Camera-type eye (tissue), 1 donor: Measurements from ENCODE around the gene FAM72A.

DNA sequence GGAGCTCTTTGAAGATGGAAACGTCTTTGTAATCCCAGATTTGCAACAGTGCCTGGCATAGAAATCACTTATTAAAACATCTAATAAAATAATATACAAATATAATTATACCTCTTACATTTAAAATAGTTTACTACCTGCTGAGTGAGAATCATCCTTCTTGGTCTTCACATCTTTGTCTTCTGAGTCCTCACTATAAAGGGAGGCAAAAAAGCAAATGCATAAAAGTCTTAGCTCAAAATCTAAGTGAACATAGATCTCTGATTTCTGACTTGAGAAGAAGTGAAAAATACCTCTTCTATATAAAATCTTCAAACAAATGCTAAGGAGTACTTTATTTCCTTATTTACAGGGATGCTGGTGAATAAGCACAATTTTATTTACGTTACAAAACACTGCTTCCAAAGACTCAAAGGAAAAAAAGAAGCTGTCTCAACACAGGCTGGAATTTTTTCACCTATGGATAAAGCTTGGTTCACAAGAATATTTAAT lies 26.1 kb downstream of the NUCKS1 start:
- RAMPAGE, long total RNA: no peak

DNA sequence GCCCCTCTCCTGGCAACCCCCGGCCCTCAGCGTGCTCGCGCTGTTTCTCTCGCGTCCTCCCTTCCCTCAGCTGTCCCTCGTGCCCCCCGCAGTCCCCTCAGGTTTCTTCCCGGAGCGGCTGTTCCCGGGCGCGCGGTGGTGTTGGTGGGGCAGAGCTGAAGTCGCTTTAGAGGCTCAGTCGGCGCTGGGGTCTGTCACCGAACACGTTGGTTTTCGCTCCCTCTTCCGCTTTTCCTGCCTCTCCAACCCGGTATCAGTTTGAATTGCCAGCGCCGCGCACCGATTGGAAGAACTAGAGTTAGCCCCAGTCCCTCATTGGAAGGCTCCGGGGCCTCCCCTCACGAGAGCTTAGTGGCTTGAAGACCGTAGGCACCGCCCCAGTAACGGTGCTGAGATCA lies at the start of gene FAM72A:
TSS of gene FAM72A (minus strand) at position 205 of the 398 bp plus-strand sequence.
- RAMPAGE, long total RNA: no peak

- RAMPAGE, long total RNA: no peak
These were observed 803 bp downstream of the SRGAP2 start for GRCh38 chr1:206203945-206204743.

DNA sequence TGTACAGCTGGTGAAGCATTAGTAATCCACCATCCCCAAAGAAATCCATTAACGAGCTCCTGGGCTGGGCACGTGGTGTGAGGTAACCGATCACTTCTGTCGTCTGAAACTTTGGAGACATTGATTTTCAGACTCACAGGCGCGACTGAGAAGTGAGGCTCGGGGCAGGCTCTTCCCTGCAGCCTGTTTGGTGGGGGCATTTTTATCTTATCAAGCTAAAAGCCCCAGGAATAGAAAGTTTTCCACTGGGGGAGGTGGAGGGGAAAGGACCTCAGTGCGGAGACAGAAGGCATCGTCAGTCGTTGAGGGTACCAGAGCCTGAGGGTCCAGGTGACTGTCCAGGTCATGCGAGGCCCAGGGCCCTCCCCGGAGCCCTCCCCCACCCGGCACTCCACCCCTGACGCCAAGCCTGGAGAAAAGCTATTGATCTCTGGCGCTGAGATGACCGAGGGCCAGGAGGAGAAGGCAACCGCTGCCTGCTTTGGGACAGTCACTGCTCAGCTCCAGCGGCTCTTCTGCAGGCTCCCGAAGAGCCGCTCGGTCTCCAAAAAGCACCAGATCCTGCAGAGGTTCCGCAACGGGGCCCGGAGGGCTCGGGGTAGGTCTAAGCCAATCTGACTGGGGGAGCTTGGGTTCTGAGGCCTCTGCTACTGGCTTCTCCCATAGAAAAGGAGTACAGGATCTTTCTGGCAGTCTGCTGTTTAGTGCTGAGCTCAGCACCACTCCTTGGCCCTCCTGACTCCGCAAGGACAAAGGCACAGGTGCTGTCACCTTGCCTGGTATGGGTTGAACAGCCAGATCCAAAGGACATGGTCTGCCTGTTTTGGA lies 10.8 kb downstream of the RASSF5 start:
- RAMPAGE, long total RNA: no peak

- RAMPAGE, long total RNA: no peak
These were observed 41.1 kb downstream of the EIF2D start for GRCh38 chr1:206571121-206571611.

- RAMPAGE, long total RNA: no peak
These were observed 4.3 kb upstream of the DYRK3 start for GRCh38 chr1:206630969-206631500.

GRCh38 chr1:206658210-206658874 lies 23.0 kb downstream of the DYRK3 start:
- RAMPAGE, long total RNA: no peak

GRCh38 chr1:206690394-206691110 lies 5.8 kb downstream of the MAPKAPK2 start:
- RAMPAGE, long total RNA: no peak

DNA sequence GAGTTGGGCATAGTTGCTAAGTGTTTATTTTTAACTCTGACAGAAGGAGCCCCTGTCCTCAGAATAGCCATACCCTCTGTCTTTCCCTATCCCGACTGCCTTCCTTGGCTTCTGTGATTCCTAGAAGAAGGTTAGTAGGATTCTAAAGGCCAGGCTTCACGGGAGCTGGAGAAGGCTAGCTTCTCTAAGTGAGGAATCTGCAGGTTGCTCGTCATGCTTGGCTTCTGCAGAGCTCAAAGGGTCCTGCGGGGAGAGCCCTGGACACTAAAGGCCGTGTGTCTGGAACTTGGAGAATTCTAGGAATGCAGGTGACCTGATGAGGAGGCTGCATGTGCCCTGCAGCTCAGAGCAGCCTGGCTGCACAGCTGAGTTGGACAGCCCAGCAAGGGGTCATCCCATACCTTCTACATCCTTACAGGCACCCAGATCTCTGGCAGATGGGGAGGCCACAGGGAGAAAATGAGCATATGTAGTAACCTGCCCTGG lies 9.8 kb downstream of the MAPKAPK2 start:
- RAMPAGE, long total RNA: no peak

DNA sequence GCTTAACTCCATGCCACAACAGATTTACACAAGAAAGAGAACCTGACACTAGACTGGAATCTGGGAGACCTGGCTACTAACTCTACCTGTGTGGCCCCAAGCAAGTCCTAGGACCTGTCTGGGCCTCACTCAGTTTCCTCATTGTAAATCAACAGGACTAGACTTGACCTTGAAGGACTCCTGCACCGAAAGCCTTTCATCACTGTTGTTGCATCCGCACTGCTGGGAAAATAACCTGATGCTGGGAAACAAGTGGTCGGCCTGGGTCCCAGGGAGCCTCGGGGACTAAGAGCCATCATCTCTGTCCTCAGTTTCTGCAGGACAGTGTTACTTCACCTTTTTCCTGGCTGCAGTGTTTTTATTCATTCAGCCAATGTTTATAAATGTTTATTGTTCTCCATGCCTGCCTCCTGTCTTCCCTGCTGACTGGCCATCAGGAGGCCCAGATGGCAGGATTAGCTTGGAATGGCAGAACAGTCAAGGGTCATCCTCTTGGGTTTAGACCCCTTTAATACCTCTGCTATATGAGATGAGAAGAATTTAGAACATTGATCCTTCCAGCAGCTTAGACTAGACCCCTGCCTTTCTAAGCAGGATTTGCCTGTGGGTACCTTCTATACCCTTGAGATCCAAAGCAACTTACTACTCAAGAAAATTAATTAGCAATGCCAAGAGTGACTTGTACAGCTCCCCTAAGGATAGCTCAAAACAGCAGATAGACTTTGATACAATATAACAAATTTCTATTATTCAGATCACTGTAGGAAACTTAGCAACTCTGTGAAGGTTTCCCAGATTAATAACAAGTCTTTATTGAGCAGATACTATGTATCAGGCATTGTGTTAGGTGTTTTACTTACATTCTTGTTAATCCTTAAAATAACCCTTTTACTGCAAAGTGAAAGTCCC lies 13.3 kb downstream of the MAPKAPK2 start:
- RAMPAGE, long total RNA: no peak

DNA sequence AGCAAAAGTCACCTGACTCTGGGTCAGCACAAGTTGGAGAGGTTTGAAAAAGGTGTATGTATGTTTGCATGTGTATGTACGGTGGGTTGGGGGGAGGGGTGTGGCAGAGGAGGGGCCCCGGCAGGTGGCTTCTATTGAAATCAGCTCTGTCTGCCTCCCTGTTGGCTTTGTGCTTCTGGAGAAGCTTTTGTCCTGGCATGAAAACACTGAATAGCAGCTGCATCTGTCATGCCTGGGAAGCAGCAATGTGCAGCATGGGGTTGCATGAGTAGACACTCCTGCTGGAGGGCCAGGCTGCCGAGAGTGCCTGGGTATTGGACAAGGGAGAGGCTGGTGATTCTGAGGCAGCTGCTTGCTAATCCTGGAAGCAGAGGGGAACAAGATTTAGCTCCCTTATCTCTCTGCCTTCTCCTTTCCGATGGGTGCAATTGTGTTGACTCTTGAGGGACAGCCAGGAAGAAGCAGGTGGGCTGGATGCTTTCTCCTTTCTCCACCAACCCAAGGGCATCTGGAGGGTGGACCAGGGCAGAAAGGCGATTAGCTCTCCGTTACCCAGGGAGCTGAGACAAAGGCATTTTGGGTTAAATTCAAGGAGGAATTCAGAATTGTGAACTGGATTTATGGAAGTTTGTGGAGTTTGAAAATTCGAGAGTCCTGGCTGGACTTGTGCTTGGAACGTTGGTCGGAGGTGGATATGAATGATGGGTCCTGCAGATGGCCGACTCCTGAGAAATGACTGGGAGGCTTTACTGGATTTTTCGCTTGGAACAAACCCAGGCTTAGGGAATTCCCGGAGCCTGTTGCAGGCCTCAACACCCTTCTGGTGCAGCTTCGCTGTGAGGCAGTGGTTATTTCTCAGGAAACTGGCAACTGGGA lies 20.7 kb downstream of the MAPKAPK2 start:
- RAMPAGE, long total RNA: no peak

DNA sequence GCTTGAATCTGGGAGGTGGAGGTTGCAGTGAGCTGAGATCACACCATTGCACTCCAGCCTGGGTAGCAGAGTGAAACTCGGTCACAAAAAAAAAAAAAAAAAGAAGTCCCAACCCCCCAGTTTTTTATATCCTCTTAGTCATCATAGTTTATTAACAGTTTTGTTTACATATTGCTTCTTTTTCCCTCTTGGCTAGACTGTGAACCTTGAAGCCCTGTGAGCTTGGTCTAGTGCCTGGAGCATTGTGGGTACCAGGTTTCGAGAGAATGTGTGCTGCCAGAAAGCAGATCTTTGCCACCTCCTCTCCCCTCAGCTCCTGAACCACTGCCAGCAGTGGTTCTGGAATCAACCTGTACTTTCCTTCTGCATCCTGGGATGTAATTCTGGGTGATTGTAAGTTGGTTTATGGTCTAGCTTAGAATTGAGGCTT lies 30.0 kb downstream of the MAPKAPK2 start:
- RAMPAGE, long total RNA: no peak

DNA sequence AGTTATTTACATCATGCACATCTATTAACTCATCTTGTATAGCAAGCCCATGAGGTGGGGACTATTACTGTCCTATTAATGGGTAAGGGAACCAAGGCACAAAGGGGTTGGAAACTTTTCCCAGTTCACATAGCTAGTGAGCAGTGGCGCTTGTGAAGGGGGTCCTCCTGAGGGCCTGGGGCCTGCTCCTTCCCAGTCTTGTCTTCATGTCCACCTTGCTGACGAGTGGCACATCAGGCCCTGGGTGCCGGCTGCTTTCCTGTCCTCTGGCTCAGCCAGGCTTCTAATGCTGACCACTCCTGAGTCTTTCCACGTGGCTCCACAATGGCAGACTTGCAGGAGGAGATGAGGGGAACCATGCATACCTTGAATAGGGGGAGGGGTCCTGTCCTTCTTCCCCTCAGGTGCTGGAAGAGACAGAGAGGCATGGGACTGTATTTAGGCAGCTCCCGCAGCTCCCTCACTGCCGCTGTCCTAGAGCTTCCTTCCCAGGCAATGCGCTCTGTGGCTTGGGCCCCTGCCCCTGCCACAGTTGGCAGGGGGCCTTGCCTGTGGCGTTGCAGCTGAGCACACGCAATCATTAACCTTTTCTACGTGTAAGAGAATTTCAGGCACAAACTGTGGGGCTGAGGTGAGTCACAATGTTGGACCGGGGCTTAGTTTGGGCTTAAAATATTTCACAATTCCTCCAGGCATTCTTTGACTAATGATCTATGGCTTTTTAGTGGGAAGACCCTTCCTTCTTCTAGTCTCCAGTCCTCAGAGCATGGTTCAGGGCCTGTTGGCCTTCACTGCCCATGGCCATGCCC lies 38.9 kb downstream of the MAPKAPK2 start:
- RAMPAGE, long total RNA: no peak

GRCh38 chr1:206770955-206771969 lies 689 bp downstream of the IL19 start:
- RAMPAGE, long total RNA: no peak

DNA sequence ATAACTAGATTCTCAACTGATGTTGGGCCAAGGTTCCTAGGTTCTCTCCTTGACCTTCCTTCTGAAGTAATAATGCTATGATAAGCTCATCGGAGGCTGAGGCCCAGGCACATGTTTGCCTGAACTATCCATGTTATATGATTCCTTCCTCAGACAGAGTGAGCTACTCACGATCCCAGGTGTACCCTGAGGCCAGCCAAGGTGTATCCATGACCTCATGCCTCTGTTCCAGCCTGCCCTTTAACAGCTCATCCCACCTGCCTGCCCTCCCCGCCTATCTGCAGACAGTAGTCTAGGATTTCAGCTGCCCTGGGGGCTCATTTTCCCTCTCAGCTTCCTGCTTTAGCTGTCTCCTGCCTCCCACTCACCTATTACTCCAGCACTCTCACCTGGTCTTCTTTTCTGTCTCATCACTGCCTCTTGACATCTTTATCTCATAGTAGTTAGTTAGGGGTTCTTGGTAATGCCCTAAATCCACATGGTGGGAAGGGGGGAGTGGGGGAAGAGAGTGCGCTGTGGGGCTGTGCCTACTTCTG lies 1.9 kb upstream of the IL24 start:
- RAMPAGE, long total RNA: no peak

- RAMPAGE, long total RNA: no peak
These were observed 7.3 kb upstream of the PIGR start for GRCh38 chr1:206953558-206954022.

GRCh38 chr1:207009992-207010540 lies 22.5 kb downstream of the C1orf116 start:
- RAMPAGE, long total RNA: no peak

- RAMPAGE, long total RNA: no peak
These were observed 12.9 kb downstream of the C1orf116 start for GRCh38 chr1:207019586-207020119.

GRCh38 chr1:207024745-207025899 lies 7.4 kb downstream of the C1orf116 start:
- RAMPAGE, long total RNA: no peak

- RAMPAGE, long total RNA: no peak
These were observed 841 bp downstream of the C1orf116 start for GRCh38 chr1:207031491-207032338.